Type B pancreatic cell (in vitro differentiated cells): Measurements from ENCODE around the genes NLRP6, SCT, DEAF1 and TSPAN4.

GRCh38 chr11:268711-269103 is 9.5 kb upstream of the NLRP6 start:
- PRO-cap: no peak

GRCh38 chr11:278271-278561 is at the start of gene NLRP6:
NLRP6 (plus strand) TSS chr11:278407.
- PRO-cap: no peak

DNA sequence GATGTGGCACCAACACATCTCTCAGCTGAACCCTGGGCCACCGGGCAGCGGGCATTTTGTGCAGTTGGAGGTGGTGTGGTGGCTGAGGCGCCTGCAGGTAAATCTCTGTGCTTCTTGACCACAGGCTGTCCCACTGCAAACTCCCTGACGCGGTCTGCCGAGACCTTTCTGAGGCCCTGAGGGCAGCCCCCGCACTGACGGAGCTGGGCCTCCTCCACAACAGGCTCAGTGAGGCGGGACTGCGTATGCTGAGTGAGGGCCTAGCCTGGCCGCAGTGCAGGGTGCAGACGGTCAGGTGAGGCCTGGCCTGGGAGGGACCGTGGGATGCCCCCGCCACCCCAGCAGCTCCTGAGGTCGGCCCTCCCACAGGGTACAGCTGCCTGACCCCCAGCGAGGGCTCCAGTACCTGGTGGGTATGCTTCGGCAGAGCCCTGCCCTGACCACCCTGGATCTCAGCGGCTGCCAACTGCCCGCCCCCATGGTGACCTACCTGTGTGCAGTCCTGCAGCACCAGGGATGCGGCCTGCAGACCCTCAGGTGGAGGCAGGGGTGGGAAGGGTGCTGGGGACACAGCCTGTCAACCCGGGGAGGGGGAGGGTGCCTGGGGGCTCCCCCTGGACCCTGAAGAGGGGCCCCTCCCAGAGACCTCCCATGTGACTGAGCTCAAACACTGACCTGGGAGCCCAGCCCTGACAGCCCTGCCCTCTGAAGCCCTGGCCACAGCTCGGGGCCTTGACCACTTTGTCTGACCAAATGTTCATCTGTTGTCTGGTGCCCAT is 4.6 kb upstream of the PGGHG start:
- PRO-cap: no peak

DNA sequence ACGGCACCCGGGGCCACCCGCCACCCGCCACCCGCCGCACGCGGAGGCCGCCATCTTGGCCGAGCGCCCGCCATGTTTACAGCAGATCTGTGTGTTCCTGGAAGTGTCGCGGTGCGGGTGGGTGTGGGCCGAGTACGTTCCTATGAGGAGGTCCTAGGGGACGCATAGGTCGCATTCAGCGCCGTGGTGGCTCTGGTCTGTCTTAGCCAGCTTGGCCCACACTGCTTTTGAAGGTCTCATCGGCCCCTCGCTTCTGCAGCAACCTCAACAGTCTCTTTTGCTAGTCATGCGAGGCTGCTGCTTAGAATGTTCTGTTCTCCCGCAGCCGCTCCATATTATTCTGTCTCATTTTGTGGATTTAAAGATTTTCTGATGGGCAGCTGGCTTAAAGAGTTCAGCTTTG is 3.3 kb upstream of the IFITM2 start:
- PRO-cap: no peak

DNA sequence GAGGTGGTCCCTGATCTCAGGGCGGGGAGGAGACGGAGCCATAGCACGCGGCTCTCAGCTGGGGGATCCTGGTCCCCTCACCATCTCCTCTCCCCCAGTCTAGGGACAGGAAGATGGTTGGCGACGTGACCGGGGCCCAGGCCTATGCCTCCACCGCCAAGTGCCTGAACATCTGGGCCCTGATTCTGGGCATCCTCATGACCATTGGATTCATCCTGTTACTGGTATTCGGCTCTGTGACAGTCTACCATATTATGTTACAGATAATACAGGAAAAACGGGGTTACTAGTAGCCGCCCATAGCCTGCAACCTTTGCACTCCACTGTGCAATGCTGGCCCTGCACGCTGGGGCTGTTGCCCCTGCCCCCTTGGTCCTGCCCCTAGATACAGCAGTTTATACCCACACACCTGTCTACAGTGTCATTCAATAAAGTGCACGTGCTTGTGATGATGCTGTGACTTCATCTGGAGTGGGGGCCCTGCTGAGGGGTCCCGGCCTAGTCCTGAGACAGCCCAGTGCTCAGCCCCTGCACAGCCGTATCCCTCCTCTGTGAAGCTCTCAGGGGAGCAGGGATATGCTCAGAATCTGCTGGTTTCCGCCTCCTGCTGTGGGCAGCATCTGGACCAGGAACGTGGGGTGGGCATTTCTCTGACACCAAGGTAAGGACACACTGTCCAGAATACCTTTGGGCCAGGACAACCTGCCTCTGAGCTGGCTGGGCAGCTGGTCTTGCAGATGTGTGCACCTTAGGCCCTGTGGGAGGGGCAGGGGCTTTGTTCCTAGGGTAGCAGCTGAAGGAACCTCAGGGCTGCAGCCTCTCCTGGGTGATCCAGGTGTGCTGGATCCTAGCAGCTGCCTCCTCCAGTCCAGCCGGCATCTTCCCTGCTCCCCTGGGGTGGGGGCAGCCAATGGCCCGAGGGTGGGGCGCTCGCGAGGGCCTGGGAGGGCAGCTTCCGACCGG is 1.3 kb downstream of the IFITM1 start:
- PRO-cap: no peak

DNA sequence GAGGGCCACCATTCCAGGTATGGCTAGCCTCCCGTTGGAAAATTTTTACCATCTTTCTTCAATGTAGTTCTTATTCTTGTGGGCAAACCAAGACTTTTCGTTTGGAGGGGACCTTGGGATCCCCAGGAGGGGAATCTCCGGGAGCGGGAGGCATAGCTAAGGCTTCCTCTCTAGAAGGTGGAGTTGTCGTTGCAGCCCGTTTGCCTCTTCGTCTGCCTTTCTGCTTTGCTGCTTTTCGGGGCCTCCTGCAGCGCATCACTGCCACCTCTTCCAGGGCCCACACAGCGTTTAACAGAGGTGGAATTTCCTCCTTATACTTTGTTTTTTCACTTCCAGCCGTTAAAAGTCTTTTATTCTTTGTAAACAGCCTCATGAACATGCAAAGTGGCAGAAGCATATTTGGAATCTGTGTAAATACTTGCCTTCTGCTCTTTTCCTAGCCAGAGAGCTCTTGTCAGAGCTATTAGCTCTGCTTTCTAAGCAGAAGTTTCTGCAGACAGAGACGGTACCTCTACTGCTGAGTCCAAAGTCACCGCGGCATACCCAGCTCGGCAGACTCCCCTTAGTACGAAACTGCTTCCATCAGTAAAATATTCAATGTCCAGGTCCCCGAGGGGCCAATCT is 3.6 kb upstream of the IFITM3 start:
- PRO-cap: no peak

DNA sequence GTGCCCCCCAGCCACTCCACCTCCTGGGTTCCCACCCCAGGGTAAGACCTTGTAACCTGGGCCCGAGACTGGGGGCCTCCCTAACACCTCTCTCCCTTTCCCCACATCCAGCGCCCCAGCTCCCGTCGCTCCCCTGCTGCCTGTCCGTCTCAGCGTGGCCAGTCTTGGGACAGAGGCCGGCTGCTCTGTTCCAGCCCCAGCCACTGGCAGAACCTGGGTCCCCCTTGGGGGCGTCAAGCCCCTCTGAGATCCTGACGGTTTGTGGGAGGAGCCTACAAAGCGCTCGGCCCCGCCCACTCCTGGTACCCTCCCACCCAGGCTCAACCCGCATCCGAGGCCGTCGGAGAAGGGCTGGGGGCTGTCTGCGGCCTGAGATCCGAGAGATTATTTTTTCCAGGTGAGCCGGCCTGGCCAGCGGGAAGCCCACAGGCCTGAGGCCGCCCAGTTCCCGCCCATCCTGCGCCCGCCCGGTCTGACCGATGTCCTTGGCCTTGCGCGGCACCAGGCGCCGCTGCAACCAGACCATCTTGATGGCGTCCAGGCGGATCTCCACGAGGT is 5.3 kb upstream of the SIGIRR start:
- PRO-cap: no peak

- PRO-cap: no peak
These were observed 12.2 kb downstream of the RNH1 start for GRCh38 chr11:494456-495693.

DNA sequence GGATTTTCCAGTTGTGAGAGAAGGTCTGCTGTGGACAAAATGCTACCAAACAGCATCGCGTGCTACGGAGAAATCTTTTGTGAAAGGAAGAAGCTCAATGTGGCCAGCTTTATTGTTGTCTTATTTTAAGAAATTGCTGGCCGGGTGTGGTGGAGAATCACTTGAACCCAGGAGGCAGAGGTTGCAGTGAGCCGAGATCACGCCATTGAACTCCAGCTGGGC is 6.4 kb upstream of the RNH1 start:
- PRO-cap: no peak

DNA sequence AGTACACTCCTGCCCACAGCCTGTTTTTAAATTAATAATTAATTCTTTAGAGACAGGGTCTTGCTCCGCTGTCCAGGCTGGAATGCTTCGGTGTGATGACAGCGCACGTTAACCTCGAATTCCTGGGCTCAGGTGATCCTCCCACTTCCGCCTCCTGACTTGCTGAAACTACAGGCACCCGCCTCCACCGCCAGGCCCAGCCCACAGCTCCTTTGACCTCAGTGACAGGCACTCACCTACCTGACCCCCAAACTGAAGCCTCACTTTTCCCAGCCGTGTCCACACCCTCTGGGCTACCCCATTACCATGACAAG is 852 bp downstream of the LMNTD2 start:
- PRO-cap: no peak

DNA sequence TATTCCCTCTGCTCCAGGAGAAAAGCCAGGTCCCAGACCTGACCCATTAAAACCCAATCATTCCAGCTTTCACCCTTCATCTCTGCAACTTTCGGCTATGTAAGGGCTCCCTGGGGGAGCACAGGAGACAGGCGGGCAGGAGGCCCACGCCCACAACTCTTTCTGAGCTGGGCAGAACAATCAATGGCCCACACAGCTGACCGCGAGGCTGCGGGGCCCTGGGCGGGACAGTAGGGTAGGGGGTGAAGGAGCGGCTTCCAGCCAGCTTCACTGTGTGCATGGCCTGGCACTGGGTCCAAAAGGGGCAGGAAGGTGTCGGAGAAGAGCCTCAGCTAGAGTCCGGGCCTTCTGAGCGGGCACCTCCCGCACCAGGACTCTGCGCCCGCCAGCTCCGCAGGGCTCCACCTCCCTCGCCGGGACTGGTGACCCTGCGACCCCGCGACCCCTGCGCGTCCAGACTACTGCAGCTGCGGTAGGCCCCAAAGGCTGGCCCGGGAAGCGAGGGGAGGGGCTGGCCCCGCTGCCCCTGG is 430 bp downstream of the LMNTD2 start:
- PRO-cap: no peak

GRCh38 chr11:598124-598770 is 17.5 kb downstream of the IRF7 start:
- PRO-cap: no peak

DNA sequence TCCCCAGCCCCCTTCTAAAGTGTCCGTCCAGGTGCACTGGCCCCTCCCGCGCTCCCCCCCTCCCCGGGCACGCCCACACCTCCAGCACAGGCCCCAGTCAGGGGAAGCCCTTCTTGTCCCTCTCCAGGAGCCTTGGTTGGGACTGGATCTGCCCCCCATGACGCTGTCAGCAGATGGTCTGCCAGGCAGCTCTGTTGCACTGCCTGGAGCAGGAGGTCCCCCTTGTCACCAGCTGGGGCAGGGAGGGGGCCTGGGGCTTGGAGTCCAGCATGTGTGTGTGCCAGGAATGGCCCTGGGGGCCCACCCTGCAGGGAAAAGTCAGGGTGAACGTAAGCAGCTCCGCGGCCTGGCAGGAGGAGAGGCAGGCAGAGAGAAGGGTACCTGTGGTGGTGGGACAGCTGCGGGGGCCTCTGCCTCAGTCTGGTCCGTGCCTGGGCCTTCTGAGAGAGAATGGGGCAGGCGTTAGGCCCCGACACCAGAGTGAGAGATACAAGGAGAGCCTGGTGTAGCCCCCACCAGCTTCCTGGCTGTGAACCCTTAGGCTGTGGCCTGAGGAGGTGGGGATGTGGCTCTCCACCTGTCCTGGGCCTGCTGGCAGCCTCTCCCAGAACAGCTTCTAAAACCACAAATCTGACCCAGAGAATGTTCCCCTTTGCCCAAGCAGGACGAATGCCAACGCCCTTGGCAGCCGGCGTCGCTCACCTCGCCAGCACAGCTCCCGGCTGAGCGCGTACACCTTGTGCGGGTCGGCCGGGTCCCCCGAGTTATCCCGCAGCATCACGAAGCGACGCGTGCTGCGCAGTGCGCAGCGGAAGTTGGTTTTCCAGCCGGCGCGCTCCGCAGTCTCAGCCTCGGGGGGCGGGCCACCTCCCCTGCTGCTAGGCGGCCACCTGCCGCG is 1.4 kb downstream of the IRF7 start:
- PRO-cap: no peak

DNA sequence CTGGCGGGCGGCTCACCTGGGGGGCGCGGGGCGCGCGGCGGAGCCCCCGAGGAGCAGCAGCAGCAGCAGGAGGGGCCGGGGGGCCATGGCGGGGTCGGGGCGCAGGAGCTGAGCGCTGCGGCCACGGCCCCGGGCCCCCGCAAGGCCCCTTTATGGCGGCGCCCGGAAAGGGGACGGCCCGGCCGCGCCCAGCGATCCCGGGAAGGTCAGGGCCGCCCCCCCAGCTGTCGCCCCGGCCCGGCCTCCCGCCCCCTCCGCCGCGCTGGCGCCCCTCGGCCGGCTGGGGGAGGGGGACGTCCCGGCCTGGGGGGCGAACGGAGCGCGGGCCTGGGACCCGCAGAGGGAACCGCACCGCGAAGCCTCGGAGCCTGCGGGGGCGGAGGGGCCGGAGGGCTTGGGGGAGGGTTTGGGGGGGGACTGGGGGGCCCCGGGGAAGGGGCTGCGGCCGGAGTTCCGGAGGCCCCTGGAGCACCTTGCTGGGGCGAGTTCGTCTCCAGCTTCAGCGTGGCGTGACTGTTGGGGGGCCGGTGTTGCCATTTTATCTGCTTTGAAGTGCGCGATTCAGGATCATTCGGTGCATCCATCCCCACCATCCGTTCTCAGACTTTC is at the start of gene SCT:
SCT (minus strand) TSS at position 125 of the 609 bp plus-strand sequence.
- PRO-cap: no peak

GRCh38 chr11:695130-695472 is at the start of gene DEAF1:
DEAF1 (minus strand) TSS chr11:695222.
- PRO-cap: bidirectional peak, plus-strand start at chr11:695217, minus-strand start at chr11:695005

DNA sequence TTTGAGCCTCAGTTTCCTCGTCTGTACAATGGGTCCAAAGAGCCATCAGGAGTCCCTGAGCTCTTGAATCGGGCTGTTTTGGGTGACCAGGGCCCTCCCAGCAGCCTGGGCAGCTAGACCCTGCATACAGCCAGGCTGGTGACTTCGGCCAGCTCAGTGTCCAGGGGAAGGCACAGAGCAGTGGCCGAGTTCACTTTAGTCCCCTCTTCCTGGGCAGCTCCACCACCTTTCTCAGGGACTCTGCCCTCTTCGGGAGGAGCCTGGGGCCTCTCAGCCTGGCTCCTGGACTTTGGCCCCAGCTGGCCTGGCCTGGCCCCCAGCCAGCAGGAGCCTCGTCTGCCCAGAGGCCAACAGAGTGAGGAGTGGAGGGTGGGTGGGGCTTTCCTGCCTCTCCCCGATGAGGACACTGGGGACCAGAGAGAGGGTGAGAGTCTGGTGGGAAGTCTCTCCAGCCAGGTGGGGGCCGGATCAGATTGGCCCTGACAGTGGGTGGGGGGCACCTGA is 6.7 kb downstream of the EPS8L2 start:
- PRO-cap: no peak

GRCh38 chr11:824891-825857 is 2.5 kb upstream of the CRACR2B start:
- PRO-cap: no peak

GRCh38 chr11:830721-831433 is 1.9 kb upstream of the CD151 start:
- PRO-cap: no peak

DNA sequence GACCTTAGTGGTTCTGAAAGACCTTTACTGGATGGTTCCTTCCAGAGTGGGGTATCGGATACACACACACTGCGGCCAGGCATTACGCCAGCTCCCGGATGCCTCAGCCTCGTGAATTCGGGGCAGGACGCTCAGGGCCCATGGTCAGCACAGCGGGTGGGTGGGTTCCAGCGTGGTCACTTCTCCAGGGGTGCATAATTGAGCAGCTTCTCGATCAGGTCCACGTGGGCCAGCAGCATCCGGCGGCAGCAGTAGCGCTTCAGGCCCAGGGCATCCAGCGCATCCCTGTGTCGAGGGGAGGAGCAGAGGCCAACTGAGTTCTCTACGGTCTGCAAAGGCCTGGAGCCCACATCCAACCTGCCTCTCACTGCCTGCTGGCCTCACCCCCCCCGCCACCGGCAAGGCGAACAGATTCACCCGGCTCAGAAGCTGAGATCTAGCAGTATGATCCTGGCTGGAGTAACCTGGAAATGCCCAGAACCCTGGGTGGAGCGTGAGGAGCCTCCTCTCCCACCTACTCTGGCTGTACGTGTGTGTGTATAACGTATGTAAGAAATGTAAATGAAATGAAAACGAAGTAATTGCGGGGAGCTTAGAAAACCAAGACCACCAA is 2.0 kb downstream of the POLR2L start:
- PRO-cap: no peak

DNA sequence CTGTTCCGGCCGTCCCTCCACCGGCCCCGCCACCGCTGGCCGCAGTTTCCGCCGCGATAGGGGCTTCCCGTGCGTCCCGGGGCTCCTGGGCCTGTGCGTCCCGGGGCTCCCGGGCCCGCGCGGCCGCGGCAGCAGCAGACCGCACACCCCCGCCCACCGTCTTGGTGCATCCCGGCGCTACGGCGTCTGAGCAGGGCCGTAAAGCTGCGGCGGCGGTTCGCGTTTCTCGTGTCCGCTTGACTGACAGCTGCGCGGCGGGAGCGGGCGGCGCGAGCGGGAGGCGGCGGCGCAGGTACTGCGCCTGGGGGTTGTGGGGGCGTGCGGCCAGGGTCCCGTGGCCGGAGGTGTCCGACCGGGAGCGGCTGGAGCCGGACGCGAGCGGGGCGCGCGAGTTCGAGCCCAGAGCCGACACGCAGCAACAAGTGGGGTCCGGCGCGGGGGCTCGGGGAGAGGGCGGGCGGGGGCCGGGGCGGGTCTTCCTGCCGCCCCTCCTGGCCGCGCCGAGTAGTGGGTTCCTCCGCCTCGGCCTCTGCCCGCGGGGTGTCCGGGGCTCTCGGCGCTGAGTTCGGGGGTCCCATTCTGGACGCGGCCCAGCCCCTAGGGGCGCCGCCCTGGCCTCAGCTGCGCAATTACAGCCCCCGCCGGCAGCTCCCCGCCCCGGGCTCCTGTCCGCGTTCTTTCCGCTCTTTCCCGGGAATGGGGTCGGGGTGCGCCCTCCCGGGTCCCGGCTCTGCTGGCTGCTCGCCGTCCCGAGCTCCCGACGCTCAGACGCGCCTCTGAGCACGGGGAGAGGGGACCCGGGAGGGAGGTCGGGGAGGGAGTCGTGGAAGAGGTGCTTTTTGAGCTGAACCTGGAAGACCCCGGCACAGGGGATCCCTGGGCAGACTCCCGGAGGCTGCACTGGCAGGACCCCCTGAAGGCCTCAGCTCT is at the start of gene TSPAN4:
TSPAN4 (plus strand) TSS at position 229 of the 930 bp plus-strand sequence.
- PRO-cap: bidirectional peak, plus-strand start at position 246 of the sequence, minus-strand start at position 138 of the sequence